ENCODE data around the genes XRCC3 and ZFYVE21.

DNA sequence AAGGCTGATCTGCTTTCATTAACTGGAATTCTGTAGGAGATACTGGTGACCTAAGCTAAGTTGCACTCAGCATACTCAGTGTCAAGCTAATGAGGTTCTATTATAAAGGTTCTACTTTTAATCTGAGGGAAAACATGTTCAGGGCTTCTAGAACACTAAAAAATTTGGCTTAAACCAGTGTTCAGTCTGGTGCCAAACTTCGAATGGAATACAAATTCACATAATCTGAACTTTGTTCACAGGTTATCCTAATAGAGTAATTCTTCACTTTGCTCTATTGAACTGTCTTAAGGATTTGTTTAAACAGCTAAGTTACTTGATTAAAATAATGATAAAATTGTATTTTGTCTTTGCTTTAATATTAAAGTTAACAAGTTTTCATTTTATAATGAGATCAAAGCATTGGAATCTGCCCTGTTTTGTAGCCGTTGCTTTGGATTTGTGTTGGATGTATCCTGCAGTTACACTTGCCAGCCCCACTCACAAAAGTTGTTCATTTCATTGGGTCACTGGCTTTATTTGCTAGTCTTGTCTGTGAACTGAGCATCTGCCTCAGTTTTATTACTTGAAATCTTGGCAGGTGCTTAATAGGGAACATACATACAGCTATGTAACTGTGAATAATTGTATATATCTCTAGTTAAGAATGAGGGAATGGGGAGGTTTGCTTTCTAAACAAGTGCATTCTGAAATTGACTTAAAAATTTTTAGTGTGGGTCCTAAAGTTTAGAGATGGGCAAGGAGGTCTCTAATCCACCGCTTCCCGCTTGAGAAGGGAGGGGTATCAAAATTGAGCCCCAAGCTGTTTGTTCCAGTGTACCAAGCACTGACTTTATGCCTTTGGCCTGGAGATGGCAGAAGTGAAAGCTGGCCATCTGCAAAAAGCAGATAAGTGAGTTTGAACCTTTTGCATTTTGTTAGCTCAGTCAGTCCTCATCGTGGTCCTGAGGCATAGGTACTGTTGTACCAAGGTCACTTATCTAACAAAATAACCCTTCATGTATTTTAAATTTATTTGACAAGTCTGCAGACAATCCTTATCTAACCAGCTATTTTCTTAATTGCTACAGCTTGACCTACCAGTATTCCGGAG, 9.1 kb downstream of the EIF5 start:
- RRBS: no CpG with 5 or more reads among the region's 6 CpGs

DNA sequence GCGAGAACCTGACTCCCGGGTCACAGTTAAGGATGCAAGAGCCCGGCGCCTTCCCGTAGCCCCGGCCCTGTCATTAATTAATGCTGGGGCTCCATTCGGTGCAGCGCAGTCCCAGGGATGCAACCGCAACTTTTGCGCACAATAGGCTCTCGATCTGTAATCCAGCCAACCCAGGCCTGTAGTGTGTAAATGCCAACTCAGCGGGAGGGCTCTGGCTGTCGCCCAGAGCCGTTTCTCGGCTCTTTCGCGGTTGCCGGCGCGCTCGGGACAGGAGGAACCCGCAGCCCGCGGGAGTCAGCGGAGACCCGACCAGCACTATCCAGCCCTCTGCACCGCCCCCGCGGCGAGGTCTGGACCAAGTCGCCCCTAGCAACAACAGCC, 296 bp upstream of the MARK3 start:
- RRBS: no CpG with 5 or more reads among the region's 31 CpGs

DNA sequence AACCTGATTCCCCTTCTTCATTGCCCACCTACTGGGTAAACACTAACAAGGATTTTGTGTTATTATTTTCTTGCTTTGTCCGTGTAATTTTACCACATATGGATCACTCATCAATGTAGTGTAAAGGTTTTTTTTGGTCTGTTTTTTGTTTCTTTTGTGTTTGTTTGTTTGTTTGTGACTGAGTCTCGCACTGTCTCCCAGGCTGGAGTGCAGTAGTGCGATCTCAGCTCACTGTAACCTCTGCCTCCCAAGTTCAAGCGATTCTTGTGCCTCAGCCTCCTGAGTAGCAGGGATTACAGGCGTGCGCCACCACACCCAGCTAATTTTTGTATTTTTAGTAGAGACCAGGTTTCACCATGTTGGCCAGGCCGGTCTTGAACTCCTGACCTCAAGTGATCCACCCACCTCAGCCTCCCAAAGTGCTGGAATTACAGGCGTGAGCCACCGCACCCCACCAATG, 54.1 kb downstream of the MARK3 start:
- RRBS: no CpG with 5 or more reads among the region's 9 CpGs

DNA sequence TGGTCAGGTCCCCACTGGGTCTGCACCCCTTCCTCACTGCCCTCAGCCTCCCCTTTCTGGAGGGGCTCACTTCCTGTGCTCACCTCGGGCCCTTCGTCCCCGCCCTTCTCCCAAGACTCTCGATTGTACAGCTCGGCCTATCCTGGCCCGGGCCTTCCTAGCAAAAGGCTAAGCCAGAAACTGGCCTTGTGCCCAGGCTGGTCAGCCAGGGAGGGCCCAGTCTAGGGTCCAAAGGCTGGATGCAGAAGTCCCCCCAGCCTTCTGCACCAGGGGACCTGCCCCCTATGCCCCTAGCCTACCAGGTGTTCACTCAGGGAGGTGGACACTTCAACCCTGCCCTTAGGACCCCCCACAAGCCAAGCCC, 4.5 kb downstream of the CKB start:
- RRBS: no CpG with 5 or more reads among the region's 6 CpGs

DNA sequence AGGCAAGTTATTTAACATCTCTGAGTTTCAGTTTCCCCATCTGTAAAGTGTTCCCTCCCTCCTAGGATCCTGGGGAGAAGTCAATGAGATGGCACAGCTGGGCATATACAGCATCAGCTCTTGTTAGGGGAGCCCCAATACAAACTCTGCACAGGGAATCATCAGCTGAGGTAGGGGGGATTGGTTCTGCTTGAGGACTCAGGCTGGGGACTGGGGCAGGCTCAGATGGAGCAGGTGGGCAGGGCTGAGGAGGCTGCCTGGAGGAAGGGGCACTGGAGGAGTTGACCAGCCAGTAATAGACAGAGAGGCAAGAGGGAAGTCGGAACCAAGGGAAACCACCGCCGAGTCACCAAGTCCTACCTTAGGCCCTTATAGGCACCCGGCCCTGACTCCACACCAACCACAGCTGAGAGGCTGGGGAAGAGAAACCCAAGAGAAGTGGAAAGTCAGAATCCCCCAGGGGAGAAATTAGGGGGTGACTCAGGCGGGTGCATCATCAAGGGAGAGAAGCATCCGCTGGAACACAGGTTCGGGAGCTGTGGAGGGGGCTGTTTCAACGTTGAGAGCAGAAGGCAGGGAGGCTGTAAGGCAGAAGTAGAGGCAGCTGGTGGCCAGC, 1.7 kb upstream of the TRMT61A start:
- RRBS: no CpG with 5 or more reads among the region's 8 CpGs

GRCh38 chr14:103532536-103532937, 3.5 kb downstream of the TRMT61A start:
- RRBS: 87% methylated on average over 5 of the region's 23 CpGs

DNA sequence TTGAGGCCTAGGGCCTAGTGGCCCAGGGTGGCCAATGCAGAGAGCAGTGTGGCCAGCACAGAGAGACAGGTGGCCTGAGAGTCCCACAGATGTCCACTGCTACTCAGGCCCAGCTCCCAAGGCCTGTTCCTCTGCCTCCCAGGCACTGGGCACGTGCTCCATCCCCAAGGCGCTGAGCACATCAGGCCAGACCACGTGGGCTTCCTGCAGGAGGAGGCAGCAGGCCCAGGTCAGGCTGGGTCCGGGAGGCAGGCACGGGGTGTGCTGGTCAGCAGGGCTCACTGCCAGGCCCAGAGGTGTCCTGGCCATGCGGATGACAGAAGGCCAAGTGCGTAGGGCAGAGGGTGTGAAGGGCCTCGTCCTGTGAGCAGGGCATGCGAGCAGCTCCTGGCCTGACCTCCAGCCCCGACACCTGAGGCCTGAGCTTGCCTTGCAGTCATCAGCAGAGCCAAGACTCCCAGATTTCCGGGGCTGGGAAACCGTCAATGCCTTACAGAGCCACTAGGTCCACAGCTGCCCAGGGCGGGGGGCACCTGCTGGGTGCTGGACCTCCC, 14.8 kb downstream of the TRMT61A start:
- RRBS: no CpG with 5 or more reads among the region's 13 CpGs

GRCh38 chr14:103606898-103607995, 21.8 kb upstream of the KLC1 start:
- RRBS: 9% methylated on average over 5 of the region's 39 CpGs

DNA sequence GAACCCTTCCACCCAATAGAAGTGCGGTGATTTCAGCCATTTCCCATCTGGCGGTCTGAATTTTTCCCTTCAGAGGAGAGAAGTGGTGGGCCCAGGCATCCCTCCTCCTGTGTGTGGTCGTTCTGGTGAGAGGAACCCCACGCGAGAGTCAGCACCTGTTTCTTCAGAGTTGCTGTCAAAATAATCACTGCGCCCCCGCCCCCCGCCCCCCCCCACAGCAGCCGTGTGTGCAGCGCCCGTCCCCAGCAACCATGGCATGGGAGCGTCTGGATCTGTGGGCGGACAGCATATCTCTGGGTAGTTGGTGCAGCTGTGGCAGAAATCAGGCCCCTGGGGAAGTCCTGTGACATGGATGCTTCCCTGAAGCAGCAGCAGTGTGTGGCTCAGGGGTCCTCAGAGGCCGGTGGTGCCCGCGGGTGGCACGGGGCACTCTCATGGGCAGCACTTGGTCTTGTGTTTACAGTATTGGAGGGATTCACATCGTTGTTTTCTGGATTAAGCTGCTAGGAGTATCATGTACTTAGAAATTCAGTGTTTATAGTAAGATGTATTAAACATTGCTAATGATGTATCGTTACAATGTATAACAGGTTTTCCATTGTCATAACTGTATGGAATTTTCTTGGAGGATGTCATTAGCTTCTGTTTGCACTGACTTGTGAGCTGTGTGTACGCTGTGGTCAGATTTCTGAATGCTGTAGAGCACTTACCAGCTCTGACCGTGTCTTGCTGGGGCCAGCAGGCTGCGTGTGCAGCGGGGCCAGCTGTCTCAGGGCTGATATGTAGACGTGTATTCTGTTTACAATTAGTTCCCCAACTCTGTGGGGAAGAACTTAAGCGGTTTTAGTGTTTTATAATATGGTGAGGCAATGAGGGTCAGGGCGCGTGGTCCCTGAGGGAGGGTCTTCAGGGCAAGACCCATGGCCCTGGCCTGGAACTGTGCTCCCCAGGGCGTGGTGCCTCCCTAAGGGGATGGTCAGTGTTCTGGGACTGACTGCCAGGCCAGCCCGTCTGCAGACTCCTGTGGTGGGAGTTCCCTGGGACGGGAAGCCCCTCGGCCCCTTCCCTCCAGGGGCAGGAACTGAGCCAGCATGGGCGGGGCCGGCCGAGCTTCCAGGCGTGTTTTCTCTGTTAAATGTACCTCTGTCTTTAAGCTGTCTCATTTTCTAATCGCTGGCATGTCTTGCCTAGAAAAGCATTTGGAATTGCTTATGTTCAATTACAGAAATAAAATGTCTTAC, 18.9 kb downstream of the XRCC3 start:
- RRBS: no CpG with 5 or more reads among the region's 36 CpGs

DNA sequence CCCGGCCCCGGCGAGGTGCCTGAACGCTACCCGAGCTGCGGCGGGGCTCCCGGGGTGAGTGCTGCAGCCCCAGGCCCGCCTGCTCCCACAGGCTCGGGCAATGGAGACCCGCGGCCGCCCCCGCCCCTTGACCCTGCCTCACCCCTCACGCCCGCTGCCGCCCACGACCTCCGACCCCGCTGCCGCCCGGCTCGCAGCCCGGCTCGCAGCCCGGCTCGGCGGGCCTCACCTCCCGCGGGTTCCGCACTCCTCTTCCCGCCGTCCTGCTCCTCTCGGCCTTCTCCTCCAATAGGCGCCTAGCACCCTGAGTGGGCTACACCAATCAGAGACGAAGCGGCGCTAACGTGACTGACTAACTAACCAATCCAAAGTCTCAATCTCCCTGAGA, at the start of gene XRCC3:
Gene XRCC3 (minus strand): TSS at position 257 of the 388 bp plus-strand sequence.
- RRBS: 6% methylated on average over 8 of the region's 39 CpGs

GRCh38 chr14:103715583-103716057, at the start of gene ZFYVE21:
Gene ZFYVE21, plus strand, starts transcription at chr14:103715810.
- RRBS: 4% methylated on average over 3 of the region's 67 CpGs

- RRBS: no CpG with 5 or more reads among the region's 8 CpGs
Observed at GRCh38 chr14:103742050-103742531, 26.5 kb downstream of the ZFYVE21 start.

DNA sequence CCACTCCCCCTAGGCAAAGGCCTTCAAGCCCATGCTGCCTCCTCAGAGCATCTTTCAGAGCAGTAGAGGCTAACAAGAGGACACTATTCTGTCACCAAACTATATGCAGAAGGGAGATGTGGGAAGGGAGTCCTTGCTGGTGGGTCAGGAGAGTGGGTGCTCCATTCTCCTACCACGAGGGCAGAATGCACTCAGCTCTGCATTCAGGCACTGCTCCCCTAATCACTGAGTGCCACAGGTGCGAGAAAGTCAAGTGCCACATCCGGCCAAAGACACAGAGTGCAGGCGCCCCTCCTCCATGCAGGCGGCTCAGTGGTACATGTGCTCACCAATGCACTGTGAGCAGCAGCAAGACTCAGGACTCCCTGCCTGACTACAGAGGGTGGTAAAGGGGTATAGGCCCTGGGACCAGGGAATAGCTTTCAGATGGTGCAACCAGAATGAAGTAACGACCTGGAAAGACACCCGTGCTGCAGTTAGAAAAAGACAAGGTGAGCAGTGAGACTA, 32.9 kb downstream of the ZFYVE21 start:
- RRBS: no CpG with 5 or more reads among the region's 7 CpGs

DNA sequence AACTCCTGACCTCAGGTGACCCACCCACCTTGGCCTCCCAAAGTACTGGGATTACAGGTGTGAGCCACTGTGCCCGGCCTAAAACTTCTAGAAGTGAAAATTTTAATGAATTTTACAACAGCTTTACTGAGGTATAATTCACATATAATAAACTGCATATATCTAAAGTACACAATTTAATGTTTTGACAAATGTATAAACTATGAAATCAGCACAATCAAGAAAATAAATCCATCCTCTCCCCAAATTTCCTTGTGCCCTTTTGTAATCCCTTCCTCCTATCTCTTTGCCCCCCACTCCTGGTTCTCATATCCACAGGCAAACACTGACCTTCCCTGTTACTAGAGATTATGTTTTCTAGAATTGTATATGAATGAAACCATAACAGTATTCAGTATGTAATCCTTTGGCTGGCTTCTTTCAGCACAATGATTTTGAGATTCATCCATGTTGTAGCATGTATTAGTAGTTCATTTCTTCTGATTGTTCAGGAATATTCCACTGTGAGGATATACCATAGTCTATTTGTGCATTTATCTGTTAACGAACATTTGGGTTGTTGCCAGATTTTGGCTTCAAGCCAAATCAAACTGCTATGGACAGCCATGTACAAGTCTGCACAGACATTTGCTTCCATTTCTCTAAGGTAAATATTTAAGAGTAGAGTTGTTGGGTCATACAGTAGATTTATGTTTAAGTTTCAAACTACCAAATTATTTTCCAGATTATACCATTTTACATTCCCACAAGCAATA, 56.3 kb downstream of the ZFYVE21 start:
- RRBS: no CpG with 5 or more reads among the region's 2 CpGs

DNA sequence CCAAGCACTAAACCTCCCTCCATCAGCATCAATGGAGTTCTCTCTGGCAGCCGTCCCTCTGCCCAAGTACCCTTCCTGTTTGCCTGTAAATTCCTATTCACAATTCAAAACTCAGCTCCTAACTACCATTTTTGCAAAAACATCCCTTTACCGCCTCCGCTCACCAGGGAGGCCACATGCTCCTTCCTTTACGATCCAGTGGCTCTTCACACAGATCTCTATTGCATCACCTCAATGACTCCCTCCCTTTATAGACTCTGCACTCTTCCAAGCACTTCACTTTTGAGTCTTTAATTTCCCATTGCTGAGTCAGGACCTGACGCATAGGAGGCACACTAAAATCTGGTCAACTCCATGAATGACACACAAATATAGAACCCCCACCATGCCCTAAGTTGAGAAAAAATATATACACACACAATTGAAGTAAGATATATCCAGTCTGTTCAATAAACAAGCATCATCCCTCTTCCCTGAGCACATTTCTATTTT, 45.9 kb downstream of the PPP1R13B start:
- RRBS: no CpG with 5 or more reads among the region's 5 CpGs

GRCh38 chr14:103854652-103856021, 7.8 kb upstream of the PPP1R13B start:
- RRBS: no CpG with 5 or more reads among the region's 24 CpGs

GRCh38 chr14:104086245-104086690, 768 bp downstream of the ASPG start:
- RRBS: no CpG with 5 or more reads among the region's 13 CpGs

DNA sequence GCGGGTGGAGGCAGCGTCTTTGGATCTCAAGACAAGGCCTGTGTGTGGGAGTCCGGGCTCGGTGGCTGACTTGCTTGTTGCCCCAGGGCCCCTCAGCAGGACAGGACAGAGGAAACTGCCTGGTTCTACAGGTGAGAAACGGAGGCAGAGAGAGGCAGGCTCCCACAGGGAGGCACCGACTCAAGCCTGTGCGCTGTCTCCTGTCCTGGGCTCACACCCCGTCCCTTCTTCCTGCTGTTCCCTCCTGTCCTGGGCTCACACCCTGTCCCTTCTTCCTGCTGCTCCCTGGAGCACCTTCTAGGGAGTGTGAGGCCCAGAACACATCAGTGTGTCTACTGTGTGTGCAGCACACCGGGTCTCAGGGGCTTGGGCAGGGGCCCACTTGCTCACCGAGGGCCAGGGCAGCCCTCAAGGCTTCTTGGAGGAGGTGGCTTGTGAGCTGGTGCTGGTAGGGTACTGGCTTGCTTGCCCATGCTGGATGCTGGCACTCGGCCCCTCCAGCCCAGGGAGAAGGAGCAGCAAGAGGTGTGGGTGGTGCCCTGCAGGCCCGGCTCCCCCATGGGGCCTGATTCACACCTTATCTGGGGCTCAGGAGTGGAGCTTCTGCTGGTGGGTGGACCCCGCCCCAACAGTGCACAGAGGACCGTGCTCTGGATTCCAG, 15.0 kb downstream of the ASPG start:
- RRBS: no CpG with 5 or more reads among the region's 14 CpGs

GRCh38 chr14:104149612-104150189, 11.3 kb downstream of the KIF26A start:
- RRBS: no CpG with 5 or more reads among the region's 13 CpGs

GRCh38 chr14:104155556-104156136, 17.3 kb downstream of the KIF26A start:
- RRBS: 59% methylated on average over 17 of the region's 35 CpGs